ENCODE measurements around a stretch of chr17.

- RAMPAGE, long total RNA = no peak
- RRBS = no CpG with 5 or more reads among the region's 7 CpGs
PRO-cap:
- standard = no peak
- CoPRO, capped RNA only, 2 experiments = no peak in any of the 2 experiments
- CoPRO, capped and uncapped RNA, 2 experiments = no peak in any of the 2 experiments
- CoPRO, uncapped RNA only, 2 experiments = no peak in any of the 2 experiments
CAGE:
- cytosol, long polyA plus RNA = no peak
- long polyA plus RNA = no peak
- nucleolus, long total RNA = no peak
- nucleus, long polyA plus RNA = no peak
These were observed 212.3 kb downstream of the SEPTIN9 start for GRCh38 chr17:77493574-77493967.

GRCh38 chr17:77527292-77527974 lies 246.1 kb downstream of the SEPTIN9 start:
- RAMPAGE, long total RNA = no peak
- RRBS = no CpG with 5 or more reads among the region's 14 CpGs
PRO-cap:
- standard = no peak
- CoPRO, capped RNA only, 2 experiments = no peak in any of the 2 experiments
- CoPRO, capped and uncapped RNA, 2 experiments = no peak in any of the 2 experiments
- CoPRO, uncapped RNA only, 2 experiments = no peak in any of the 2 experiments
CAGE:
- cytosol, long polyA plus RNA = no peak
- long polyA plus RNA = no peak
- nucleolus, long total RNA = no peak
- nucleus, long polyA plus RNA = no peak

- RAMPAGE, long total RNA = no peak
- RRBS = no CpG with 5 or more reads among the region's 20 CpGs
PRO-cap:
- standard = no peak
- CoPRO, capped RNA only, 2 experiments = no peak in any of the 2 experiments
- CoPRO, capped and uncapped RNA, 2 experiments = no peak in any of the 2 experiments
- CoPRO, uncapped RNA only, 2 experiments = no peak in any of the 2 experiments
CAGE:
- cytosol, long polyA plus RNA = no peak
- long polyA plus RNA = no peak
- nucleolus, long total RNA = no peak
- nucleus, long polyA plus RNA = no peak
These were observed 290.9 kb downstream of the SEPTIN9 start for GRCh38 chr17:77572014-77572691.

- RAMPAGE, long total RNA = no peak
- RRBS = no CpG with 5 or more reads among the region's 8 CpGs
PRO-cap:
- standard = no peak
- CoPRO, capped RNA only, 2 experiments = no peak in any of the 2 experiments
- CoPRO, capped and uncapped RNA, 2 experiments = no peak in any of the 2 experiments
- CoPRO, uncapped RNA only, 2 experiments = no peak in any of the 2 experiments
CAGE:
- cytosol, long polyA plus RNA = no peak
- long polyA plus RNA = no peak
- nucleolus, long total RNA = no peak
- nucleus, long polyA plus RNA = no peak
These were observed 336.9 kb downstream of the SEPTIN9 start for GRCh38 chr17:77618072-77618666.

- RAMPAGE, long total RNA = no peak
- RRBS = no CpG with 5 or more reads among the region's 7 CpGs
PRO-cap:
- standard = no peak
- CoPRO, capped RNA only, 2 experiments = no peak in any of the 2 experiments
- CoPRO, capped and uncapped RNA, 2 experiments = no peak in any of the 2 experiments
- CoPRO, uncapped RNA only, 2 experiments = no peak in any of the 2 experiments
CAGE:
- cytosol, long polyA plus RNA = no peak
- long polyA plus RNA = start-site peak on the plus strand at chr17:78004168-78004242, 17 and 11 reads in 2 replicates
- nucleolus, long total RNA = no peak
- nucleus, long polyA plus RNA = no peak
These were observed 45.5 kb downstream of the TNRC6C start for GRCh38 chr17:78003841-78004506.

- RAMPAGE, long total RNA = no peak
- RRBS = no CpG with 5 or more reads among the region's 11 CpGs
PRO-cap:
- standard = no peak
- CoPRO, capped RNA only, 2 experiments = peak in 1 of 2 experiments; most common plus-strand start chr17:78049027 (in 1); most common minus-strand start chr17:78048881 (in 1)
- CoPRO, capped and uncapped RNA, 2 experiments = no peak in any of the 2 experiments
- CoPRO, uncapped RNA only, 2 experiments = no peak in any of the 2 experiments
CAGE:
- cytosol, long polyA plus RNA = no peak
- long polyA plus RNA = no peak
- nucleolus, long total RNA = no peak
- nucleus, long polyA plus RNA = no peak
These were observed 79.5 kb downstream of the TMC6 start for GRCh38 chr17:78048818-78049643.

GRCh38 chr17:78125655-78126827 lies 2.5 kb downstream of the TMC6 start:
- RAMPAGE, long total RNA = no peak
- RRBS = 85% methylated on average over 4 of the region's 40 CpGs
PRO-cap:
- standard = no peak
- CoPRO, capped RNA only, 2 experiments = no peak in any of the 2 experiments
- CoPRO, capped and uncapped RNA, 2 experiments = no peak in any of the 2 experiments
- CoPRO, uncapped RNA only, 2 experiments = peak in 1 of 2 experiments; most common minus-strand start chr17:78126619 (in 1)
CAGE:
- cytosol, long polyA plus RNA = no peak
- long polyA plus RNA = no peak
- nucleolus, long total RNA = no peak
- nucleus, long polyA plus RNA = no peak

DNA sequence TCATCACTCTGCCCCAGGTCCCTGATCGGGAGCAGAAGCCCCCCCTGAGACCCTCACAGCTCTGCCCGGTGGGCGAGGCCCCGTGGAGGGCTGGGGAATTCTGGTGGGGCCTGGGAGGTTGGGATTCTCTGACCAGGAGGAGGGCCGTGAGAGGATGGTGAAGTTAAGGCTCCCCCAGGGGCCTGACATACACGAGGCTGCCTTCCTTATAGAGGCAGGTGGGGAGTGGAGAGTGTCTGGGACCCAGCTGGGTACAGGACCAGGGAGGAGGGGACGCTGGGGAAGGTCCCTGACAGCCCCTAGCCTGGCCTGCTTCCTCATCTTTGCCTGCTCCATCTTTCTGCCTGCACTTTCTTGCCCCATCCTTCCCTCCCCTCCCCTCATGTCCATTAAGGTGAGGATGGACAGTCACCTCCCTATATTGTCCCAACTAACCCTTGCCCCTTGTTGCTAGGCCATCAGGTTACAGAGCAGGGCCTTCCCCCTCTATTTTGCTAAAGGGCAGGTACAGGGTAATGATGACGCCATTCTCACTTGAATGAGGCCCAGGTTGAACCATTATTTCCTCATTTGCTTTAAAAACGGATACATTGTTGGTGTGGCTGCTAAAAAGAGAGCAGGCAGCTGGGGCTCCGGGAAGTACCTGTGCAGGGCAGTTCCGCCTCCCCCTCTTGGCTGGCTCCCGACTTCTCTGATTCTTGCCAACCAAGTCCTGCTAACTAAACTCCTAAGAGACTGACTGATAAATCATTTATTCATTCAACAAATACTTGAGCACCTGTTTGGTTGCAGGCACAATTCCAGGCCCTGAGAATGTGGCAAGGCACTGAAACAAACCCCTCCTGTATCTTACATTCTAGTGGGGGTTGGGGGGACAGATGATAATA lies 1.3 kb downstream of the C17orf99 start:
- RAMPAGE, long total RNA = no peak
- RRBS = no CpG with 5 or more reads among the region's 12 CpGs
PRO-cap:
- standard = no peak
- CoPRO, capped RNA only, 2 experiments = no peak in any of the 2 experiments
- CoPRO, capped and uncapped RNA, 2 experiments = no peak in any of the 2 experiments
- CoPRO, uncapped RNA only, 2 experiments = no peak in any of the 2 experiments
CAGE:
- cytosol, long polyA plus RNA = no peak
- long polyA plus RNA = no peak
- nucleolus, long total RNA = no peak
- nucleus, long polyA plus RNA = no peak

DNA sequence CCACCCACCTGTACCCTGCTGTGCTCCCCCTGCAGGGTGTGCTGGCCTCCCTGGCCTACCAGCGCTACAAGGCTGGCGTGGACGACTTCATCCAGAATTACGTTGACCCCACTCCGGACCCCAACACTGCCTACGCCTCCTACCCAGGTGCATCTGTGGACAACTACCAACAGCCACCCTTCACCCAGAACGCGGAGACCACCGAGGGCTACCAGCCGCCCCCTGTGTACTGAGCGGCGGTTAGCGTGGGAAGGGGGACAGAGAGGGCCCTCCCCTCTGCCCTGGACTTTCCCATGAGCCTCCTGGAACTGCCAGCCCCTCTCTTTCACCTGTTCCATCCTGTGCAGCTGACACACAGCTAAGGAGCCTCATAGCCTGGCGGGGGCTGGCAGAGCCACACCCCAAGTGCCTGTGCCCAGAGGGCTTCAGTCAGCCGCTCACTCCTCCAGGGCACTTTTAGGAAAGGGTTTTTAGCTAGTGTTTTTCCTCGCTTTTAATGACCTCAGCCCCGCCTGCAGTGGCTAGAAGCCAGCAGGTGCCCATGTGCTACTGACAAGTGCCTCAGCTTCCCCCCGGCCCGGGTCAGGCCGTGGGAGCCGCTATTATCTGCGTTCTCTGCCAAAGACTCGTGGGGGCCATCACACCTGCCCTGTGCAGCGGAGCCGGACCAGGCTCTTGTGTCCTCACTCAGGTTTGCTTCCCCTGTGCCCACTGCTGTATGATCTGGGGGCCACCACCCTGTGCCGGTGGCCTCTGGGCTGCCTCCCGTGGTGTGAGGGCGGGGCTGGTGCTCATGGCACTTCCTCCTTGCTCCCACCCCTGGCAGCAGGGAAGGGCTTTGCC lies 3.5 kb downstream of the SYNGR2 start:
- RAMPAGE, long total RNA = no peak
- RRBS = 78% methylated on average over 4 of the region's 28 CpGs
PRO-cap:
- standard = no peak
- CoPRO, capped RNA only, 2 experiments = no peak in any of the 2 experiments
- CoPRO, capped and uncapped RNA, 2 experiments = no peak in any of the 2 experiments
- CoPRO, uncapped RNA only, 2 experiments = peak in 2 of 2 experiments; most common plus-strand start position 496 of the sequence (in 1); most common minus-strand start position 372 of the sequence (in 1)
CAGE:
- cytosol, long polyA plus RNA = no peak
- long polyA plus RNA = no peak
- nucleolus, long total RNA = no peak
- nucleus, long polyA plus RNA = no peak

- RAMPAGE, long total RNA = no peak
- RRBS = no CpG with 5 or more reads among the region's 12 CpGs
PRO-cap:
- standard = no peak
- CoPRO, capped RNA only, 2 experiments = no peak in any of the 2 experiments
- CoPRO, capped and uncapped RNA, 2 experiments = peak in 1 of 2 experiments; most common plus-strand start chr17:78225994 (in 1)
- CoPRO, uncapped RNA only, 2 experiments = peak in 2 of 2 experiments; most common plus-strand start chr17:78226024 (in 2)
CAGE:
- cytosol, long polyA plus RNA = no peak
- long polyA plus RNA = no peak
- nucleolus, long total RNA = no peak
- nucleus, long polyA plus RNA = no peak
These were observed 5.4 kb upstream of the TMEM235 start for GRCh38 chr17:78225901-78226638.

- RAMPAGE, long total RNA = no peak
- RRBS = 49% methylated on average over 4 of the region's 19 CpGs
PRO-cap:
- standard = no peak
- CoPRO, capped RNA only, 2 experiments = no peak in any of the 2 experiments
- CoPRO, capped and uncapped RNA, 2 experiments = no peak in any of the 2 experiments
- CoPRO, uncapped RNA only, 2 experiments = no peak in any of the 2 experiments
CAGE:
- cytosol, long polyA plus RNA = no peak
- long polyA plus RNA = no peak
- nucleolus, long total RNA = no peak
- nucleus, long polyA plus RNA = no peak
These were observed 375 bp upstream of the TMEM235 start for GRCh38 chr17:78230978-78231534.

- RAMPAGE, long total RNA = start-site peak on the minus strand at chr17:78272242-78272248, 7 and 10 reads in 2 replicates
- RRBS = no CpG with 5 or more reads among the region's 21 CpGs
PRO-cap:
- standard = bidirectional peak, plus-strand start at chr17:78272074, minus-strand start at chr17:78271958; bidirectional peak, plus-strand start at chr17:78272413, minus-strand start at chr17:78272373
- CoPRO, capped RNA only, 2 experiments = peak in 2 of 2 experiments; most common plus-strand start chr17:78272031 (in 1); most common minus-strand start chr17:78271958 (in 2)
- CoPRO, capped and uncapped RNA, 2 experiments = no peak in any of the 2 experiments
- CoPRO, uncapped RNA only, 2 experiments = peak in 1 of 2 experiments; most common plus-strand start chr17:78271863 (in 1); most common minus-strand start chr17:78271675 (in 1)
CAGE:
- cytosol, long polyA plus RNA = no peak
- long polyA plus RNA = no peak
- nucleolus, long total RNA = no peak
- nucleus, long polyA plus RNA = no peak
These were observed 40.3 kb downstream of the TMEM235 start for GRCh38 chr17:78271415-78272509.

DNA sequence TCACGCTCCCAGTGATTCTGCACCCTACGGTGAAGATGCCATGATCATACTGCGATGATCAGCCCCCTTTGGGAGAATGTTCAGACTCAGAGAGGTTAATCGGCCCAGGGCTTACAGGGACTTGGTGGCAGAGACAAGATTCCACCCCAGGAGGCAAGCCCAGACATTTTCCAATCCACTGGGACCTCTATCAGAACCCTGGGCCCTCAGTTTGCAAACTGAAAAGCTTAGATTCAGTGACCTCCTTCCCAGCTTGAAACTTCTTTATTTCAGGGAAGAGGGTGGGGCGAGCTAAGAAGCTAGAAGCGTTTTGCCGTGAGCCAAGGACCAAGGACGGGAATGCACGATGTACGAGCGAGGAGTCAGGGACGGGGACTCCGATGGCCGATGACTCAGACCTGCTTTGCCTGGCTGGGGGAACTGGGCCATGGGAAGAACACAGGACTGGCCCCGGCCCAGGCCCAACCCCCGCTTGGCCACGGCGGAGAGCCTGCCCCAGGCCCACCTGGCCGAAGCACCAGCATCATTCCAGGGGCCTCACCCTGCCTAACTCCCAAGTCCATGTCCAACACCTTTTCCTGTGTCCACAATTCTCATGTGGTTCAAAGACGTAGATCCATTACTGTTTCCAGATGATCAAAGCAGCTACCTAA lies 34.6 kb downstream of the SOCS3 start:
- RAMPAGE, long total RNA = no peak
- RRBS = no CpG with 5 or more reads among the region's 20 CpGs
PRO-cap:
- standard = no peak
- CoPRO, capped RNA only, 2 experiments = no peak in any of the 2 experiments
- CoPRO, capped and uncapped RNA, 2 experiments = no peak in any of the 2 experiments
- CoPRO, uncapped RNA only, 2 experiments = no peak in any of the 2 experiments
CAGE:
- cytosol, long polyA plus RNA = no peak
- long polyA plus RNA = no peak
- nucleolus, long total RNA = no peak
- nucleus, long polyA plus RNA = no peak

DNA sequence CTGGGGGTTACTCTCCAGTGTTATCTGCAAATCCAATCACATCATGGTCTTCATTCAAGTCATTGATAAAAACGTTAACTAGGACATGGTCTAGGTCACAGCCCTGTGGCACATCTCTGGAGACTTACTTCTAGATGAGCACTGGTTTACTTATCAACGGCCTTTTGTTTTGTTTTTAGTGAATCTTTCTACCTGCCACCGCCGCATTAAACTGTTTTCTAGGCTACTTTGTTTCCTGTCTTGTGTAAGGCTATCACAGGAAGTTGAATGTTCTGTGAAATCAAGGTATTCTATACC lies 27.0 kb downstream of the SOCS3 start:
- RAMPAGE, long total RNA = no peak
- RRBS = no CpG with 5 or more reads among the region's 4 CpGs
PRO-cap:
- standard = no peak
- CoPRO, capped RNA only, 2 experiments = no peak in any of the 2 experiments
- CoPRO, capped and uncapped RNA, 2 experiments = no peak in any of the 2 experiments
- CoPRO, uncapped RNA only, 2 experiments = no peak in any of the 2 experiments
CAGE:
- cytosol, long polyA plus RNA = no peak
- long polyA plus RNA = no peak
- nucleolus, long total RNA = no peak
- nucleus, long polyA plus RNA = no peak

GRCh38 chr17:78354953-78355688 lies 4.8 kb downstream of the SOCS3 start:
- RAMPAGE, long total RNA = no peak
- RRBS = no CpG with 5 or more reads among the region's 10 CpGs
PRO-cap:
- standard = no peak
- CoPRO, capped RNA only, 2 experiments = no peak in any of the 2 experiments
- CoPRO, capped and uncapped RNA, 2 experiments = no peak in any of the 2 experiments
- CoPRO, uncapped RNA only, 2 experiments = no peak in any of the 2 experiments
CAGE:
- cytosol, long polyA plus RNA = no peak
- long polyA plus RNA = no peak
- nucleolus, long total RNA = no peak
- nucleus, long polyA plus RNA = no peak

DNA sequence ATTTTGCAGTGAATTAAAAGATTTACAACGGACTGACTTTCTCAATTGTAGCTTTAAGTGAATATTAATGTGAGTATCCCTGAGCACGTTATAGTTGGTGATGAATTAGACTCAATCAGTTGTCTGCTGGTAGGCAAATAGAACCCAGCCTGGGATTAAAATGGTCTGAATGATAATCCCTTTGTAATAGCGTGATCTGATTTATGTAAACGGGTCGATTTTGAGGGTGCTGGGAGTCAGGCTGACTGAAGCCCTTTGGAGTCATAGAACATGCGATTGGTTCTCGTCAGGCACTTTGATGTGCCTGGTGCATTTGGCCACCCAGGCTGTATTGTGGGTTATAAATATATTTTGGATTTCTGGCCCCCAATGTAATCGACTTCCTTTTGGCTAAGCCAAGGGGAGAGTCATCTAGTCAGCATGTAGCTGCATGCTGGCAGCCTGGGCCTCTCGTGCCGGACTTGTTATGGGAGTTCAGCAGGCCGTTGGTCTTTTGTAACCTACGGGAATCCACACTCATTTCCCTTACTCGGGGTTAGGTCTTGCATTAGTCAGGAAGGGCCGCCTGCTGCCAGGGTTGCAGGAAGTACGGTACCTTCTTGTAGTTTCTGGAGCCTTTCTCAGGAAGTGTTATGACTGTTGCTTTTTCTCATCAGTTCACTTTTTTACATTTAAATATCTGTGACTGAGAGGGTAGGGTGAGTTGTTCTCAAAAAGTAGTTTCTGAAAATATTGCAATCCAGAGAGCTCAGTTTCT lies 5.5 kb downstream of the PGS1 start:
- RAMPAGE, long total RNA = no peak
- RRBS = no CpG with 5 or more reads among the region's 15 CpGs
PRO-cap:
- standard = no peak
- CoPRO, capped RNA only, 2 experiments = no peak in any of the 2 experiments
- CoPRO, capped and uncapped RNA, 2 experiments = no peak in any of the 2 experiments
- CoPRO, uncapped RNA only, 2 experiments = no peak in any of the 2 experiments
CAGE:
- cytosol, long polyA plus RNA = no peak
- long polyA plus RNA = no peak
- nucleolus, long total RNA = no peak
- nucleus, long polyA plus RNA = no peak

GRCh38 chr17:78421692-78422627 lies 43.5 kb downstream of the PGS1 start:
- RAMPAGE, long total RNA = no peak
- RRBS = 17% methylated on average over 9 of the region's 29 CpGs
PRO-cap:
- standard = no peak
- CoPRO, capped RNA only, 2 experiments = no peak in any of the 2 experiments
- CoPRO, capped and uncapped RNA, 2 experiments = no peak in any of the 2 experiments
- CoPRO, uncapped RNA only, 2 experiments = peak in 1 of 2 experiments; most common plus-strand start chr17:78421755 (in 1)
CAGE:
- cytosol, long polyA plus RNA = no peak
- long polyA plus RNA = no peak
- nucleolus, long total RNA = no peak
- nucleus, long polyA plus RNA = no peak